Uterus (tissue), 7 donors: ENCODE measurements around a stretch of chr3.

- PRO-cap, 4 experiments = no peak in any of the 4 experiments
- RAMPAGE, long total RNA, 2 experiments = no peak in any of the 2 experiments
- RRBS = no CpG with 5 or more reads among the region's 1 CpG
These were observed 66.8 kb downstream of the GOLIM4 start for GRCh38 chr3:168028906-168029346.

GRCh38 chr3:168036724-168037169 lies 59.0 kb downstream of the GOLIM4 start:
- PRO-cap, 4 experiments = no peak in any of the 4 experiments
- RAMPAGE, long total RNA, 2 experiments = no peak in any of the 2 experiments
- RRBS = no CpG with 5 or more reads among the region's 3 CpGs

- PRO-cap, 4 experiments = peak in 4 of 4 experiments; most common plus-strand start chr3:168096078 (in 4)
- RAMPAGE, long total RNA, 2 experiments = no peak in any of the 2 experiments
- RRBS = 3% methylated on average over 17 of the region's 21 CpGs
These were observed 151 bp upstream of the GOLIM4 start for GRCh38 chr3:168095973-168096176.

DNA sequence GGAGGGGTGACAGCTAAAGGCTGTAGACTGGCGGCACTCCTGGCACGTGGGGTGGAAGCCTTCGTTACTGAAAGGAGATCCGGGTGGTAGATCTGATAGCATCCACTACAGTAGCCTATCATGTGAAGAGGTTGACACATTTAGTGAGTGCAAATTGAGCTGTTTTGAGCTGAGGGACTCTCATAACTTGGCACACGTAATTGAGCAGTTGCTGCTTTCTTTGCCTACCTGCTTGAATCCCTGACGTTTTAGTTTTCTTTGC lies 588.9 kb upstream of the GOLIM4 start:
- PRO-cap, 4 experiments = no peak in any of the 4 experiments
- RAMPAGE, long total RNA, 2 experiments = no peak in any of the 2 experiments
- RRBS = no CpG with 5 or more reads among the region's 6 CpGs

GRCh38 chr3:169266983-169267435 lies 396.5 kb downstream of the MECOM start:
- PRO-cap, 4 experiments = no peak in any of the 4 experiments
- RAMPAGE, long total RNA, 2 experiments = no peak in any of the 2 experiments
- RRBS = no CpG with 5 or more reads among the region's 4 CpGs

GRCh38 chr3:169297085-169297460 lies 366.4 kb downstream of the MECOM start:
- PRO-cap, 4 experiments = no peak in any of the 4 experiments
- RAMPAGE, long total RNA, 2 experiments = no peak in any of the 2 experiments
- RRBS = no CpG with 5 or more reads among the region's 1 CpG

DNA sequence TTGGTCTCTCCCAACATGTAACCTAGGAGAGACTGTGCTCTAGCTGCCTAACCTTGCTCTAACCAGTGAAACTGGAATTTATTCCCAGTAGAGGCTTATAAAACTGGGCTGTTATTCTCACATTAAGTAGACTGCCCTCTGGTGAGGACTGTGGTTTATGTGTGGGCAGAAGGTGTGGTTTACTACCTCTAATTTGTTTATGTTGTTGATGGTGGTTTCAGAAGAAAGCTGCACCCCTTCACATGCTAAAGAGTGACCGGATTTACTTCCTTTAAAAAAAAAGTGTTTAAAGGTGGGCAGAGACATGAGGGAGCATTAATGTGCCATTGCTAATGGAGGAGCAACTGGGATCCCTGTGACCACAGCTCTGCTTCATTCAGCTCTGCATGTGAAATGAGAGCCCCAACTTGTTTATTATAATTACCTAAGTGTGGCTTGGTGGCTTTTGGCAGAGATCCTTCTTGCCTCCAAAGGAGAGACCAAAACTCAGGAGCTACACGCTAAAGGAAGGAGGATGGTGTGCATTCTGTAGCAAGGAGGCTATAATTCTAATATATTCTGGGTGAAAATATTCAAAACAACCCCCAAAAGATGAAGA lies 273.1 kb downstream of the MECOM start:
- PRO-cap, 4 experiments = no peak in any of the 4 experiments
- RAMPAGE, long total RNA, 2 experiments = no peak in any of the 2 experiments
- RRBS = no CpG with 5 or more reads among the region's 2 CpGs

DNA sequence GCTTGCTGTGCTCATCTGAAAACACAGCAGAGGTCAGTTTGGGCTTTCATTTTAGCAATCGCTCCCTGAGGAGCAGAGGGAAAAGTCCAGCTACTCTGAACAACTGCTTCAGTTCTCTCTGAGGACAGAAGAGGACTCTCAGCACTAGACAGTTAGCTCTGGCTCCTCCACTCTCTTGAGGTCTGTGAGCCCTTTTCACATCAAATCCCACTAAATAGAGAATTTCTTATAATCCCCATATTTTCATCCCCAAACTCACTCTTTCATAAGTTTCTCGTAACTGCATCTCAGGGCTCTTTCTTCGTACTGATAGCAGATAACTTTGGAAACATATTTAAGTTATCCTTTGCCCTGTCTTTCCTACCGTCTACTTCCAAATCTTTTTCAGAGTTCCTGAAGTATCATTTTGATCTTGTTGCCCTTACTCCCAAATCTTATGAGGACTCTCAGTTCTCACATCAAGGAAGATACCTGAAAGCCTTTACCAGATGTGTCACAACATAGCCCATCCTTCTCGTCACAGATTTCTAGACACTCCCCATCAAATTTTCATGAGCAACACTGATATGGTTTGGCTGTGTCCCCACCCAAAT lies 219.7 kb downstream of the MECOM start:
- PRO-cap, 4 experiments = no peak in any of the 4 experiments
- RAMPAGE, long total RNA, 2 experiments = no peak in any of the 2 experiments
- RRBS = no CpG with 5 or more reads among the region's 5 CpGs

GRCh38 chr3:169483651-169484217 lies 179.8 kb downstream of the MECOM start:
- PRO-cap, 4 experiments = no peak in any of the 4 experiments
- RAMPAGE, long total RNA, 2 experiments = no peak in any of the 2 experiments
- RRBS = no CpG with 5 or more reads among the region's 11 CpGs

- PRO-cap, 4 experiments = no peak in any of the 4 experiments
- RAMPAGE, long total RNA, 2 experiments = start-site peak on the minus strand in 1 of 2 experiments, at chr3:169613824-169614131 at its widest, 5 reads per replicate
- RRBS = no CpG with 5 or more reads among the region's 3 CpGs
These were observed 49.5 kb downstream of the MECOM start for GRCh38 chr3:169613942-169614576.

- PRO-cap, 4 experiments = no peak in any of the 4 experiments
- RAMPAGE, long total RNA, 2 experiments = no peak in any of the 2 experiments
- RRBS = no CpG with 5 or more reads among the region's 5 CpGs
These were observed 33.6 kb downstream of the MECOM start for GRCh38 chr3:169629912-169630280.

GRCh38 chr3:169658263-169659048 lies 5.1 kb downstream of the MECOM start:
- PRO-cap, 4 experiments = peak in 3 of 4 experiments; most common plus-strand start chr3:169658711 (in 3); most common minus-strand start chr3:169658421 (in 2)
- RAMPAGE, long total RNA, 2 experiments = no peak in any of the 2 experiments
- RRBS = 2% methylated on average over 6 of the region's 27 CpGs

GRCh38 chr3:169940180-169940577 lies 26.4 kb upstream of the SEC62 start:
- PRO-cap, 4 experiments = no peak in any of the 4 experiments
- RAMPAGE, long total RNA, 2 experiments = no peak in any of the 2 experiments
- RRBS = no CpG with 5 or more reads among the region's 1 CpG

- PRO-cap, 4 experiments = no peak in any of the 4 experiments
- RAMPAGE, long total RNA, 2 experiments = no peak in any of the 2 experiments
- RRBS = no CpG with 5 or more reads among the region's 2 CpGs
These were observed 11.6 kb upstream of the SEC62 start for GRCh38 chr3:169954912-169955403.

- PRO-cap, 4 experiments = no peak in any of the 4 experiments
- RAMPAGE, long total RNA, 2 experiments = no peak in any of the 2 experiments
- RRBS = 14% methylated on average over 14 of the region's 45 CpGs
These were observed 860 bp downstream of the GPR160 start for GRCh38 chr3:170038572-170039137.

GRCh38 chr3:170040197-170040738 lies 2.5 kb downstream of the GPR160 start:
- PRO-cap, 4 experiments = no peak in any of the 4 experiments
- RAMPAGE, long total RNA, 2 experiments = no peak in any of the 2 experiments
- RRBS = no CpG with 5 or more reads among the region's 13 CpGs

DNA sequence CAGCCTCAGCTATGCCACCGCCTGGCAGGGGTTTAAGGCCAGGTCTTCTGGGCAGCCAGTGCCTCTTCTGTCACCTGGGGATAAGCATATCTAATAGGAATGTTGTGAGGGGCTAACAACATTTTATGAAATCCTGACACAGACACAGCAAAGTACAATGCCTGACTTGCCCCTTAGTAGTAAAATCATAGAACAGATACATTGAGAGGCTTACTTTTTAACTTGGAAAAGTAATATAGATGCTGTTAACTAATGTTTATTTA lies 8.6 kb downstream of the GPR160 start:
- PRO-cap, 4 experiments = no peak in any of the 4 experiments
- RAMPAGE, long total RNA, 2 experiments = no peak in any of the 2 experiments
- RRBS = no CpG with 5 or more reads among the region's 1 CpG

DNA sequence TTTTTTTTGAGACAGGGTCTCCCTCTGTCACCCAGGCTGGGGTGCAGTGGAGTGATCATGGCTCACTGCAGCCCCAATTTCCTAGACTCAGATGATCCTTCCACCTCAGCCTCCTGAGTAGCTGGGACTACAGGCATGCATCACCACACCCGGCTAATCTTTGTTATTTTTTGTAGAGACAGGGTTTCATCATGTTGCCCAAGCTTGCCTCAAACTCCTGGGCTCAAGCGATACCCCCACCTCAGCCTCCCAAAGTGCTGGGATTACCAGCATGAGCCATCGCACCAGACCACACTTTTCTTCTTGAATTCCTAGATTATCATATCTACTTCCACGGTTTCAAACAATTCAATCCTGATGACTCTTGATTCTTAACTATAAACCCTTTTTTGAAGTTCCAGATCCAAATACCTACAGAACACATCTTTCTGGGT lies 28.8 kb downstream of the PHC3 start:
- PRO-cap, 4 experiments = no peak in any of the 4 experiments
- RAMPAGE, long total RNA, 2 experiments = no peak in any of the 2 experiments
- RRBS = no CpG with 5 or more reads among the region's 4 CpGs

DNA sequence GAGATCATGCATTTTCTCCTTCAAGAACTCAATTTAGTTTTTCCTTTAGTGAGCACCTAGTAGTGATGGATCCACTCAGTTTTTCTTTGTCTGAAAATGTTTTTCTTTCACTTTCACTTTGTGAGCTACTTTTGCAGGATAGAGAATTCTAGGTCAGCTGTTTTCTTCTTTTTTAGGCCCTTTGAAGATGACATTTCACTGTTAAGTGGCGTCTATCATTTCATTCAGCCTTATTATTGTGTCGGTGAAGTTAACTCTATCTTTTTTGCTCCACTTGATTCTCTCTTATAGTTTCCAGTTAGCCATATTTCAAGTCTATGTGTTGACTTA lies 55.7 kb downstream of the PRKCI start:
- PRO-cap, 4 experiments = no peak in any of the 4 experiments
- RAMPAGE, long total RNA, 2 experiments = no peak in any of the 2 experiments
- RRBS = no CpG with 5 or more reads among the region's 2 CpGs

GRCh38 chr3:170357810-170358726 lies 553 bp downstream of the SKIL start:
- PRO-cap, 4 experiments = peak in 4 of 4 experiments; most common plus-strand start chr3:170358464 (in 3); most common minus-strand start chr3:170358202 (in 4)
- RAMPAGE, long total RNA, 2 experiments = no peak in any of the 2 experiments
- RRBS = 2% methylated on average over 35 of the region's 65 CpGs